Right atrium auricular region (tissue), 2 donors: Measurements from ENCODE around the gene ZCCHC8.

GRCh38 chr12:121668567-121669082 is 829 bp downstream of the MORN3 start:
- PRO-cap: no peak
- RAMPAGE, long total RNA, 2 experiments: no peak in any of the 2 experiments

DNA sequence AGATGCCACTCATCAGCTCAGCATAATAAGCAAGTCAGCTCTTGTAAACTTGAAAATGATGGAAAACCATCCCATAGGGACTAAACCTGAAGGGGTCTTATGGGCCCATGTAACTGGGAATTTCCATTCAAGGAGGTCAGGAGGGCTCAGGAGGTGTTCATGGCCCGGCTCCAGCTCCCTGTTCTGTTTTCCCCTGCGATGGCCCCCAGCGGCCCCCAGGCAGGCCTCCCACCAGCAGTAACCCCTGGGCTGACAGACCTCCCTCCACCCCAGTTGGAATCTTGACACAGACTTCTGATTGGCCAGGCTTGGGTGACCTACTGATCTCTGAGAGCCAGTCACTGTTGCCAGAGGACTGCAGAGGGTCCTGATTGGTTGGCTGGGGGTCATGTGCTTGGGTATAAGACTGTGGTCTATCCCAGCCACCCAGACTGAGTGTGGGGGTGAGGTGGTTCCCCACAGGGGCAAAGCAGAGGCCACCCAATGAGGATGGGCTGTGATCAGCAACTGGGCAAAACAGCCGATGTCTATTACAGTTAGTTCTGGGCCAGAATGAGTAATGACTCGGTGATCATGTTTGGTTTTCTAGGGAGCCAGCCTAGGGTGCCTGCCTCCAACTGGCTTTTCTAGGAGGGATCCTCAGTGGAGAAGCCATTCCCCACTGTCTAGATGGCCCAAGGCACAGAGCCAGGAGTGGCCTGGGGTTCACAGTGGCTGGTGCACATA is 27.1 kb downstream of the RHOF start:
- PRO-cap: no peak
- RAMPAGE, long total RNA, 2 experiments: no peak in any of the 2 experiments

- PRO-cap: no peak
- RAMPAGE, long total RNA, 2 experiments: no peak in any of the 2 experiments
Observed at GRCh38 chr12:121774533-121775379, 18.7 kb downstream of the RHOF start.

DNA sequence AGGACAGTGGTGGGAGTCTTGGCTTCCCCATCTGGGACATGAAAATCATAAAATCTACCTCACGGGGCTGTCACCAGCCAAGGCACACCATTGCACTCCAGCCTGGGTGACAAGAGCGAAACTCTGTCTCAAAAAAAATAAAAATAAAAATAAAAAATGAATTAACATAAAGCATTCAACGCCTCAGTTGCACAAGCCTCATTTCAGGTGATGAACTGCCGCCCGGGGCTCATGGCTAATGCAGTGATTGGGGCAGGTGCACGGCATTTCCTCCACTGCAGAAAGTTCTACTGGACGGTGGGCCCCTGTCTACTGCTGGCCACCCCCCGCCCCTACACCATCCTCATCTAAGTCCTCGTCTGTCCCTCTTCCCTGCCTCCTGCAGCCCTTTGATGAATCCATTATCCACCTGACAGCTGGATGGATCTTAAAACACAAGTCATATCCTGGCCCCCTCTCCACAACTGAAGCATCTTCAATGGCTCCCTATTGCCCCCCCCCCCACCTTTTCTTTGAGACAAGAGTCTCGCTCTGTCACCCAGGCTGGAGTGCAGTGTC is 10.6 kb downstream of the RHOF start:
- PRO-cap: no peak
- RAMPAGE, long total RNA, 2 experiments: no peak in any of the 2 experiments

- PRO-cap: unidirectional peak, minus-strand start at chr12:121812507
- RAMPAGE, long total RNA, 2 experiments: no peak in any of the 2 experiments
Observed at GRCh38 chr12:121812352-121812925, 8.6 kb downstream of the SETD1B start.

DNA sequence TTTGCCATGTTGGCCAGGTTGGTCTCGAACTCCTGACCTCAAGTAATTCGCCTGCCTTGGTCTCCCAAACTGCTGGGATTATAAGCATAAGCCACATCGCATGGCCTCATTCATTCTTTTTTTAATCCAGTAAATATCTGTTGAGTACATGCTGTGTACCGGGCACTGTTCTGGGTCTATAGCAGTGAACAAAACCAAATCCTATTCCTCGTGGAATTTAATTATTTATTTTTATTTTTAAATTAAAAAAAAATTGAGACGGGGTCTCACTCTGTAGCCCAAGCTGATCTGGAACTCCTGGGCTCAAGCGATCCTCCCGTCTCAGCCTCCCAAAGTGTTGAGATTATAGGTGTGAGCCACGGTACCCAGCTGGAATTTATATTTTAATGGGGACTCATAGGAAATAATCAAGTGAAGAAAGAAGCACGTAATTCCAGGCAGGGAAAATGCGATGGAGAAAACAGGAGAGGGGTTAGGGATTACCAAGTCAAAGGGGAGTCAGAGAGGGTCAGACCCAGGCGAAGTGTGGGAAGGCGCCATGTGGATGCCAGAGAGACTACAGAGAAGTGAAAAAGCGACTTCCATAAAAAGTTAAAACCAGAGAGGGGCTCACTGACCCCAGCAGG is 22.1 kb downstream of the SETD1B start:
- PRO-cap: no peak
- RAMPAGE, long total RNA, 2 experiments: no peak in any of the 2 experiments

GRCh38 chr12:121839049-121840426 is 19.1 kb downstream of the HPD start:
- PRO-cap: bidirectional peak, plus-strand start at chr12:121839759, minus-strand start at chr12:121839520
- RAMPAGE, long total RNA, 2 experiments: no peak in any of the 2 experiments

DNA sequence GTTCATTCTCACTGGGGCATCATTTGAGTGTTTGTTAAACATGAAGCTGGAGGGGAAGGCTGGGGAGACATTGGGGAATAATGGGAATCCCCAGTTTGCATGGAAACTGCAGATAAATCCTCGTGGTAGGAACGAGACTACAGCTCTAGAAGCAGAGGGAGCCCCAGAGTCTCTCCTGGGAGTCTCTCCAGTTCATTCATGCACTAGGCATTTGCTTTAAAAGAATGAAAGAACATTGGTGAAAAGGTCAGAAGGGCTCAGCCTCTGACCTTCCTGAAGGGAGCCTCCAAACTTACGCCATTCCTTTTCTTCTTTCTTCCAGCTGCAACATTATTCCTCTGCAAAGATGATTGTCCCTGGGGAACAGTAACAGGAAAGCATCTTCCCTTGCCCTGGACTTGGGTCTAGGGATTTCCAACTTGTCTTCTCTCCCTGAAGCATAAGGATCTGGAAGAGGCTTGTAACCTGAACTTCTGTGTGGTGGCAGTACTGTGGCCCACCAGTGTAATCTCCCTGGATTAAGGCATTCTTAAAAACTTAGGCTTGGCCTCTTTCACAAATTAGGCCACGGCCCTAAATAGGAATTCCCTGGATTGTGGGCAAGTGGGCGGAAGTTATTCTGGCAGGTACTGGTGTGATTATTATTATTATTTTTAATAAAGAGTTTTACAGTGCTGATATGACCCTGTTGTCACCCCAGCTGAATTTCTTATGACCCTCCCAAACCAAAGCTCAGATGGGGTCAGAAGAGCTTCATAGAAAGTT is 2.2 kb upstream of the CFAP251 start:
- PRO-cap: no peak
- RAMPAGE, long total RNA, 2 experiments: no peak in any of the 2 experiments

- PRO-cap: no peak
- RAMPAGE, long total RNA, 2 experiments: no peak in any of the 2 experiments
Observed at GRCh38 chr12:121950096-121950494, 31.7 kb downstream of the CFAP251 start.

- PRO-cap: no peak
- RAMPAGE, long total RNA, 2 experiments: no peak in any of the 2 experiments
Observed at GRCh38 chr12:122067911-122068569, 10.5 kb upstream of the MLXIP start.

DNA sequence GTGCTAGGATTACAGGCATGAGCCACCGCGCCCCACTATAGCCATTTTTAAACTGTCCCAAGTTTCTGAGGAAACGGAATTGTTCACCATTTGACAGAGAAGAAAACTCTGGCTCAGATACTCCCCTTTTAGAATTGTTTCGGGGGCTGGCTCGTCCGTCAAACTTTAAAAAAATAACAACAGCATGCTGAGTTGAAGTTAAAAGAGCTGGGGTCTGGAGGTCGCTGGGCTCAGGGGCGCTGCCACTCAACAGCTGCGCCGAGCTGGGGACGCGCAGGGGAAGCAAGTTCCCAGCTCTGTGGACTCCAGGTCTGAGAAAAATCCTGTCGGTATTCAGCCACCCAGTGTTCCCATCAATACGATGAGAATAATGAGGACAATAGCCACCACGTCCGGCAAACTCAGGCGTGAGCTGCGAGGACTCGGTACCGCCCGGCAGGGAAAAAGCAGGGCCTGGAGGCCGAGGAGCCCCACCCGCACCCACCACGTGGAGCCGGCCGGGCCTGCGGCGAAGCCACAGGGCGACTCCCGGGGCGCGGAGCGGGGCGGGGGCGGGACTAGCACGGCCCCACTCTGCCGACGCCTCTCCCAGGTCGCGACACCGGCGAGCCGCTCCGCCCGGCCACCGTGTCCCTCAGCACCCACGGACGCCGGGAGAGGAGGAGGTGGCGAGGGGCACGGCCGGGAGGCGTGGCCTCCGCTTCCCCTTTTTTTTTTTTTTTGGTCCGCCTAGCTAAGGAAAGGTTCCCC is 482 bp upstream of the MLXIP start:
- PRO-cap: unidirectional peak, minus-strand start at position 372 of the sequence; bidirectional peak, plus-strand start outside the sequence, minus-strand start at position 629 of the sequence
- RAMPAGE, long total RNA, 2 experiments: no peak in any of the 2 experiments

- PRO-cap: no peak
- RAMPAGE, long total RNA, 2 experiments: no peak in any of the 2 experiments
Observed at GRCh38 chr12:122093034-122093602, 14.6 kb downstream of the MLXIP start.

DNA sequence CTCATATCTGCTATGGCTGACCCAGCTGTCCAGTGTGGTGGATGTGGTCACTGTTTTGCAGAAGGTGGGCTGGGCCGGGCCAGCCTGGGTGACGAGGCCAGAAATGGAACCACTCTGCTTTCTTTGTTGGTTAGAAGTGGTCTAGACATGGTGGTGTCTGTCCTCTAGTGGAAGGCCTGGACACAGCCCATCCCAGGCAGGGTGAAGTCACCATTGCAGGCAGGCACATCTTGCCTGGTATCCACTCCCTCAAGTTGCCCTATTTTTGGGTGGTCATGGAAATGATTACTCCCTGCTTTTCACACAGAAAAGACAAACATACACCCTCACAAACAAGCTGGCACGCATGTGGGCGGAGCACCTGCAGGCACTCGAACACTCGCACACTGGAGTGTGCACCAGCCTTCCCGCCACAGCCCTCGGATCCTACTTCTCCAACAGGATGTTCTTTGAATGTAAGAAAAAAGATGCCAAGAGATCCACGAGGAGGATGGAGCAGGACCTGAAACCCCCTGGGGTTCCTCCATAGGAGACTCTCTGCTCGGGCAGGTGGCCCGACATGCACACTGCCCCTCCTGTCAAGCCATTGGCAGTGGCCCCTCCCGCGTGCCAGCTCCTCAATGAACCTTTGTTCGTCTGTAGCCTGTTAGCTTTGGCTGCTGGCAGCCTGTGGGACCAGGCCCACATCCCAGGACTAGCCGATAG is 38.4 kb downstream of the MLXIP start:
- PRO-cap: no peak
- RAMPAGE, long total RNA, 2 experiments: no peak in any of the 2 experiments

DNA sequence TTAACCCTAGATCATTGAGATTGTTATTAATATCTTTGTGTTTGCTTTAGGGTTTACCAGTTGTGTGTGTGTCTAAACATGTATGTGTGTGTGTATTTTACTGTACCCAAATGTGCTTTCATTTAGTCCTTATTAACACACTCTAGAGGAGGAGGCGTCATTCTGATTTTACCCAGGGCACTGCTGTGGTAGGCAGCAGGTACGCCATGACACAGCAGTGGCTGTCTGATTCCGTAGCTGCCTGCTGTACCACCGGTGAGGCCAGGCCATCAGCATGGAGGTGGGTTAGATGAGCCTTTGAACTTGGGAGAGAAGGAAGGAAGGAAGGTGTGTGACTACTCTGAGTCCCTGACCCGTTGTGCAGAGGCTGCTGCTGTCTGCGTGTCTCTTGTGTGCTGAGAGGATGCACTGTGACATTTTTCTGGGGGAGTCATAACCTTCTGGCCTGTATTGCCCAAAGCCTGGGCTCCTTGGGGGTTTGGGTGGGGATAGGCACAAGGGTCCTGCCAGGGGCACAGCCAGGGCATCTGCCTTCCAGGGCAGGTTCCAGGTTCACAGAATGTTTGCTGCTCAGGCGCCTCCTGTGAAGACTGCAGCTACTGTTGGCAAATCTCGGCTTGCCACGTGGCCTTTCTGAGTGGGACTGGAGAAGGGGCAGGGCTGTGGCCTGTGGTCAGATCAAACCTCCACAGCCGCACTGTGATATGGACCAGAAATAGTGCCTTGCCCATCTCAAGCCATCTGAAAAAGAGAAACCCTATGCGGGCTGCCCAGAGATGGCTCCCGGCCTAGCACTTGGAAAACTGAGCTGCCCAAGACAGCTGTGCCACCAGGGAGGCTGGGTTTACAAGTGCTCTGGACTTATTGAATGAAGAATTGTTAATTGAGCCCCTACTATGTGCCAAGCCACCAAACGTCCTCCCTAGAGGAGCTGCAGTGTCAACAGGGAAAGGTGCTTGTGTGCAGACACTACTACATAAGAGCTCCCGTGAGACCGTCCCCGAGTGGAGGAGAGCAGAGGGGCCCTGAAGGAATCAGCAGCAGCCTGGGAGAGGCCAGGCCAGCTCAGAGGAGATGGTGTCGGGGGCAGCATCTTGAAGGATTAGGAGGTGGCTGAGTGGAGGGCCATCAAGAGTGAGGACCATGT is 47.2 kb downstream of the MLXIP start:
- PRO-cap: no peak
- RAMPAGE, long total RNA, 2 experiments: no peak in any of the 2 experiments

GRCh38 chr12:122142981-122143238 is 31.1 kb downstream of the IL31 start:
- PRO-cap: no peak
- RAMPAGE, long total RNA, 2 experiments: no peak in any of the 2 experiments

DNA sequence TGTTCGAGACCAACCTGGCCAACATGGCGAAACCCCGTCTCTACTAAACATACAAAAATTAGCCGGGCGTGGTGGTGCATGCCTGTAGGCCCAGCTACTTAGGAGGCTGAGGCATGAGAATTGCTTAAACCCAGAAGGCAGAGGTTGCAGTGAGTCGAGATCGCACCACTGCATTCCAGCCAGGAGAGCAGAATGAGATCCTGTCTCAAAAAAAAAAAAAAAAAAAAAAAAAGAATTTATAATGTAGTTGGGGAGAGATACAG is 33.0 kb downstream of the CLIP1 start:
- PRO-cap: no peak
- RAMPAGE, long total RNA, 2 experiments: no peak in any of the 2 experiments

GRCh38 chr12:122500019-122501031 is at the start of gene ZCCHC8:
ZCCHC8 (minus strand) TSS chr12:122500932.
- PRO-cap: bidirectional peak, plus-strand start at chr12:122500604, minus-strand start at chr12:122500484; bidirectional peak, plus-strand start at chr12:122501170, minus-strand start at chr12:122500932
- RAMPAGE, long total RNA, 2 experiments: start-site peak on the minus strand in 2 of 2 experiments, at chr12:122500848-122500979 at its widest, 51 to 122 reads per replicate

DNA sequence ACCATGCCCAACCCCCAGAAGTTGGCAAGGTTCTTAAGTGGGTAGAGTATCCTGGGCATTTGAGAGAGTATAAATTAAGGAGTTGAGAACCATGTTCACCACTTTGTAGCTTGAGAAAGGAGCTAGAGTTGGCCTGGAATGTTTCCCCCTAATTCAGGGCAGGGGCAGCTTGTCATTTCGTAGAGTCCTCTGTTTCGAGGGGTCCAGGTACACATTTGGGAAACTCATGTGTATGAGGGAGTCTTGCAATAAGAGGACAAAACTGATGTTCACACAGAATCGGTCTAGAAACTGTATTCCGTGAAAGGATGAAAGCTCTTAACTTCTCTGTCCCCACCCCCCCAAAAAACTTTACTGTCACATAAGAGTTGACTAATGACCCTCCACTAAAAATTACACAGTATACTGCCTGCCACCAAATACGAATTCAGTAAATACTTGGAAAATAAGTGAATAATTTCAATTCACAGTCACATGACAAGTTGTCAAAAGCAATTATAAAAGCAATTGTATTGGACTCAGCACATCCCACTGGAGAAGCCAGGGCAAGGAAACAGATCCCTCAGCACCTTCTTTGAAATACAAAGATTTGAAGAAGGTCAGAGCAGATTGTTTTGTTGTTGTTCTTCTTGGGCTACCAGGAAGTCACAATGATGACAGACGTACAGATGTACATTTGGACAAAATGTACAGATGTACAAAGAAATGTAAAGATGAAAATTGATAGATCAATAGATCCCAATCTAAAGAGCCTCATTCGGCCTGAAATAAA is 2.7 kb downstream of the HCAR1 start:
- PRO-cap: no peak
- RAMPAGE, long total RNA, 2 experiments: no peak in any of the 2 experiments

DNA sequence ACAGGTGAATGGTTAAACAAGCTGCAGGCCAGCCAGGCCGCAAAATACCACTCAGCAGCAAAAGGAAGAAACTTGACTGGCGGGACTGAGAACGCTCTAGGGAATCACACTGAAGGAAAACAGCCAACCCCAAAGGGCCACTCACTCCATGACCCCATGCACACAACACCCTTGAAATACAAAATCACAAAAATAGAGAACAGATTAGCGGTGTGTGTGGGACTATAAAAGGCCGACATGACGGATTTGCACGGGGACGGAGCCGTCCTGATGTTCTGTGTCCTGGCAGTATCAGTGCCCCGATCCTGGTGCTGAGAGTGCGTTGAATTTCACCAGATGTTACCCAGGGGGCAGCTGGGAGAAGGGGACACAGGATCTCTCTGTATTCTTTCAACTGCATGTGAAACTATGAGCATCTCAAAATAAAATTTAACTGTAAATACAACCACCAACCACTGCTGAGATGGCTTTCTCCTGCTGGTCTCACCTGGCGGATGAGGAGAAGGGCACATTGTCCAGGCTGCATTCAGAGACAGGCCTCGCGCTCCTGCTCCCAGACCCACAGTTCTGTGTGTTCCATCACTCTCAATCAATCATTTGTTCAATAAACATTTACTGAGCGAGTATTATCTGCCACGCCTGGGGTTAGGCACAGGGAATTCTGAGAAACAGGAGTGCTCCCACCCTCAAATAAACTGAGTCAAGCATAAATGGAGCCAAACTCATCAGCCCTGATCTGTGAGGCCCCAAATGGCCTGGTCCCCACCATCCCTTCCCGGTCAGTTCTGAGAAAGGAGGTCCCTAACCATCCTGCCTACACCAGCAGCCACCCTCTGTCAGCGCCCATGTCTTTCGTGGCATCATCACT is 22.8 kb downstream of the VPS37B start:
- PRO-cap: no peak
- RAMPAGE, long total RNA, 2 experiments: no peak in any of the 2 experiments

DNA sequence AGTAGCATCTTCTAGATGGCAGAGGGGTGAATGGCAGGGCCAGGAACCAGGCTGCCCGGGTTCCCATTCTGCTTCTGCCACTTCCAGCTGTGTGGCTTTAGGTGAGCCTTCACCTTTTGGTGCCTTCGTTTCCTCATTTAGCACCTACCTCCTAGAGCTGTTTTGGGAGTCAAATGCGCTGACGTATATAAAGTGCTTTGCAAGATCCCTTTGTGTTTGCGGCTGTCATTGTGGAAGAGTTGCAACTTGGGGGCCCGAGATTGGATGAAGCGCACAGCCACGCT is 701 bp upstream of the ARL6IP4 start:
- PRO-cap: no peak
- RAMPAGE, long total RNA, 2 experiments: no peak in any of the 2 experiments